H4 (cell line): ENCODE data around the genes CLDN16 and UTS2B.

DNA sequence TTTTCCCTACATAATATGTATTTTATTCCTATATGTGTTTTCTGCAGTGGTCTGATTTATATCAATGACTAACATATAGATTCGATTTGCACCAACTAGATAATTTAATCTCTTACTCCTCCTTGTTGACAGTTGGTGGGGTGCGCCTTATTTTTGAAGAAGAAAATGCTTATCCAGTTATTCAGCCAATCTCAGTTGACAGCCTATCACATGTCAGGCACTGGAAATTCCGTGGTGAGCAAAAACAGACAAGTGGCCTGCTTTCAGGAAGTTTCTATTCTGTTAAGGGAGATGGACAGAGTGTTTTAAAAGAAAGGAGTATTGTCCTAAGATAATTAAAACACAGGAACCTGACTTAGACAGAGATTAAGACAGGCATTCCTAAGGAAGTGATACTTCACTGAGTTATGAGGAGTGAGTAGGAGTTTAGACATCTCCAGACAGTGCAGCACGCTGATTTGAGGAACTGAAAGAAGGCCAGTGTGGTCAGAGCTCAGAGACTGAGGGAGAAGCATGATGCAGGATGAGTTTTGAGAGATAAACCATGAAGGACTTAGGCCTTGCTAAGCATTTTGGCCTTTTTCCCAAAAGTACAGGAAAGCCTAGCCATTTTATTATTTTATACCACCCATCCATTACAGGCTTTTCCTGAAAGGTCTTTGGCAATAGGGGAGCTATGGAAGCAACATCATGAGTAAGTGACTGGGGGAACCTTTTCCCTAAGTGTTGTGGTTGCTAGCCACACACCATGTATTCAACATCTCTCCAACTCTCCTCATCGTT, 375.8 kb upstream of the TPRG1 start:
- RAMPAGE, long total RNA = no peak

GRCh38 chr3:189160478-189161041, 11.2 kb upstream of the TPRG1 start:
- RAMPAGE, long total RNA = no peak

DNA sequence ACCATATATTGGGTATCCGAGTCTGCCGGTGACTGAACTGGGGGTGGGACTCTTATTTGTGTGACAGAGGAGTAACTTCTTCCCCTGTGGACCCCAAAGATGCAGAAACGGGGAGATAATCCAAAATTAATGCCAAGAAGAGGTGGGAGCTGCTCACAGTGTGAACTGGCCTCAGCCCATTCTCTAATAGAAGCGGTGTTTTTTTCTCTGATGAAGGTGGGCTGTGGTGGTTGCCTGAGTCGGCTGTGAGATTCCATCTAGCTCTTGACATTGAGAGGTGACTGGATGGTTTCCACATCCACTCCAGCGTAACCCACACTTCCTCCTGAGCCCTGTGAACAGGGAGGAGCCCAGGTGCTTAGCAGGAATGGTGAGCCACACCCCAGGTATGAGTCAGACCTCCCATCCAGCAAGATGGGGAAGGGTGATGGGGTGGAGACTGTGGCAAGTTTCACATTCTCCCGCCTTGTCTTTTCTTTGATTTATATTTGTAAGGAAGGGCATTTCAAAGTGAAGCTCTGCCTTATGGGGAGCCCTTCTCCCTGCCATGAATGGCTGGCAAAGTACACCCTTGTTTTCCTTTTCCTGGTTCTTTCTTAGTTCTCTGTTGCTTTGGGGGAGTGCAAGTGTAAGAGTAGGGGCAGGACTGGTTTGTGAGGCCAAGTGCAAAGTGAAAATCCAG, 4.8 kb upstream of the TPRG1 start:
- RAMPAGE, long total RNA = no peak

DNA sequence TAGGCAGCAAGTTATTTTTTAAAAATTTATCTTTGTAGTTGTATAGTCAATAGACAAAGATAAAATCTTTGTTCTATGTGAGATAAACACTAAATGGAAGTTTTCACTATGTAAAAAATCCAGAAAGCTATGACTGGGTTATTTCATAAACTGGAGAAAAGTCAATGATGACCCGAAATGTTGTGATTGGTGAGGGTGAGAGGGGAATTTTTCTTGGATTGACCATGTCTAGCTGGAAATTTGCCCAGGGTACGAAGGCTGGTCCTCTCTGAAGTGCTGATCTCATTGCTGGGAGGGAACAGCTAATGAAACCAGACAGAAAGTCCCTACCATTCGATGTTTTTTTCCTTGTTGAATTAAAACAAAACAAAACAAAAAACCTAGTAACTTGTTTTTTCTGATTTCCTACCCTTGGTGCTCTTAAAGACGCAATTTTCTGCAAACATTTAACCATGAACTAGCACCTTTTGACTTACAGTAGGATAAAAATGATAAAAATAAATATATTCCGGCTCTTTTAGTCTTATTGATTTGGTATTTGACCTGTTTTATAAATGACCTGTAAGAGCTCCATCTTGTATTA, 14.4 kb downstream of the TPRG1 start:
- RAMPAGE, long total RNA = no peak

DNA sequence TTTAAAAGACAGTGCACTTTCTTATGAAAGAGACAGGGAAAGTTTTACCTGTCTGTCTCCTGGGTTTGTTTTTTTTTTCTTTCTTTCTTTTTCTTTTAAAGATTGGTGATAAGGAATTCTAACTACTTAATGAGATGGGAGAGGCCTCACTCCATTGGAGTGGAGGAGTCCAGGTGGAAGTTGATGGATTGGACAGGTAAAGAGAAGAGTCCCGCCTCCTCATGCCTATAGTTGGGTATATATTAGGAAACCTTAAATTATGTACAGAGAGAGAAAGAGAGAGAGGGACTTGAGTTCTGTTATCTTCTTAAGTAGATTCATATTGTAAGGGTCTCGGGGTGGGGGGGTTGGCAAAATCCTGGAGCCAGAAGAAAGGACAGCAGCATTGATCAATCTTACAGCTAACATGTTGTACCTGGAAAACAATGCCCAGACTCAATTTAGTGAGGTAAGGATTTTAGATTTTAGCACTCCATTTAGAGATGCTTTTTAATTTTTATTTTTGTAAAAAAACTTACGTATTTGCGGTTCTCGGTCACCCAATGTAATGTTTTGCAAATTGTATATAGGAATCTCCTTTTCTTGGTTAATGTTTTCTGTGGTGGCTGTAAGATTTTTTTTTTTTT, 158.3 kb downstream of the TP63 start:
- RAMPAGE, long total RNA = no peak

DNA sequence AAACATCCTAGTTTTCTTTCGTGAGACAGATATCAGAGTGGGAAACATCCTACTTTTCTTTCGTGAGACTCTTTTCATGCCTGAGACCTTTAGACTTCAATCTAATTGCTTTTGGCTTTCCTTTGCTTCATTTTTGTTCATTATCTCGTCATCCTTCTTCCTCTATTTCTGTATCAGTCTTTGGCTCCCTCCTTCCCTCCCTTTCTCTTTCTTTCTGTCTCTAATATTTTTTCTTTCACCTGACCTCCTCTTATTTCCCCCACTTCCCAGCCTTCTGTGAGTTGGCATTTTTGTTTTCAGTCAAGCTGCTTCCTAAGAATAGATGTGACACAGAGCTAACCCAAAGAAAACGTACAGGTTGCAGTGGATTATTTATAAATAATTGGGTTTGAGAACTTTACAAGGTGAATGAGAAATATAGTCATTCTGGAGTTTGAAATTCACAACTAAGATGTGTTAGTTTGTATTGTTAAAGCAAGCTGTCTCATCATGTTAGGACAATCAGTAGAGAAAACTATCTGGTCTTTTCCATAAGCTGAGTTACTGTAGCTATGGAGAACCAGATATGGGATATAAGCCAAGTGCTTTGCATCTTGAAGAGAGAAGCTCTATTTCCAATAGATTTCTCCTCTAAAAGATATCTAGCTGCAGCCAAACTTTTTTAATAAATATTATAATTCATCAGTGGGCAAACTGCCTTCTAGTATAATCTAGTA, 11.4 kb downstream of the P3H2 start:
- RAMPAGE, long total RNA = no peak

- RAMPAGE, long total RNA = no peak
Measured at GRCh38 chr3:190305402-190306103, 16.7 kb downstream of the CLDN1 start.

- RAMPAGE, long total RNA = no peak
Measured at GRCh38 chr3:190386057-190386273, 2.0 kb upstream of the CLDN16 start.

GRCh38 chr3:190386274-190386960, 1.5 kb upstream of the CLDN16 start:
- RAMPAGE, long total RNA = no peak

- RAMPAGE, long total RNA = no peak
Measured at GRCh38 chr3:190387793-190388176, at the start of gene CLDN16. Gene CLDN16, plus strand, starts transcription at chr3:190388163.

DNA sequence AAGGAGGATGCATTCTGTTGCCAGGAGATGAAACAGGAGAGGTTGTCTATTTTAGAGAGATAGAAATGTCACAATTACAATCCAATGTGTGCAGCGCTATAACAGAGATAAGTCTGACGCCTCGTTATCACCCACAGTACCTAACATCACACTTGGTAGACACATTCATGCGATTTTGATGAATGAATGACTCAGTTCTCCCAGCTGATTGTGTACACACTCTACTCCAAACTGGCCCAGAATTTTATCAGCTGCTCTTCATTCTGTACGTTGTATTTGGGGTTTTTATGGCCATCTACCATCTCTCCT, 576 bp upstream of the CCDC50 start:
- RAMPAGE, long total RNA = no peak

- RAMPAGE, long total RNA = no peak
Measured at GRCh38 chr3:191330309-191331018, at the start of gene UTS2B. Gene UTS2B, minus strand, starts transcription at chr3:191330526.

DNA sequence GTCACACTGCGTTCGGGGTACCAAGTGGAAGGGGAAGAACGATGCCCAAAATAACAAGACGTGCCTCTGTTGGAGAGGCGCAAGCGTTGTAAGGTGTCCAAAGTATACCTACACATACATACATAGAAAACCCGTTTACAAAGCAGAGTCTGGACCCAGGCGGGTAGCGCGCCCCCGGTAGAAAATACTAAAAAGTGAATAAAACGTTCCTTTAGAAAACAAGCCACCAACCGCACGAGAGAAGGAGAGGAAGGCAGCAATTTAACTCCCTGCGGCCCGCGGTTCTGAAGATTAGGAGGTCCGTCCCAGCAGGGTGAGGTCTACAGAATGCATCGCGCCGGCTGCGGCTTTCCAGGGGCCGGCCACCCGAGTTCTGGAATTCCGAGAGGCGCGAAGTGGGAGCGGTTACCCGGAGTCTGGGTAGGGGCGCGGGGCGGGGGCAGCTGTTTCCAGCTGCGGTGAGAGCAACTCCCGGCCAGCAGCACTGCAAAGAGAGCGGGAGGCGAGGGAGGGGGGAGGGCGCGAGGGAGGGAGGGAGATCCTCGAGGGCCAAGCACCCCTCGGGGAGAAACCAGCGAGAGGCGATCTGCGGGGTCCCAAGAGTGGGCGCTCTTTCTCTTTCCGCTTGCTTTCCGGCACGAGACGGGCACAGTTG, 318.6 kb downstream of the FGF12 start:
- RAMPAGE, long total RNA = no peak

DNA sequence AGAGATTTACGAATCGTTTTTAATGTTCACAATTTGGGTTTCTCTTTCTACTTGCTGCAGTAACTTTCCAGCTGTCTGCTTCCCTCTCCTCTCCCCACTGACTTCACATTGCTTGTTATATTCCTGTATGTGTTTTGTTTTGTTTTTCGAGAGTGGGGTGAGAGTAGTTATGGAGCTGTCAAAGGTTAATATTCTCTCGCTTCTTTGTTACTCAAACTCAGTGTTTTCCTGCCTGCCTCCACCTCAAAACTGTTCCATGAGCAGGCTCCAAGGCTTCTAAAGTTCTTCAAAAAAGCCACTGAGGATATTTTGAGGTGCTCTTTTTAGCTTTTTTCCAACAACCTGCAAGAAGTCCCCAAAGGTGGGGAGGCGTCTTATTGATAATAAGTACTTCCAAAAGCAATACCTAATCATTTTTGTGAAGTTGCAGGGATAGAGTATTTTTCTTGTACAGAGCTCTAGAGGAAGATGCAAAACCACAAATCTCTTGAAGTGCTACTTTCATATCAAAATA, 592 bp upstream of the FGF12 start:
- RAMPAGE, long total RNA = no peak

GRCh38 chr3:192867631-192868433, 49.8 kb downstream of the MB21D2 start:
- RAMPAGE, long total RNA = no peak

DNA sequence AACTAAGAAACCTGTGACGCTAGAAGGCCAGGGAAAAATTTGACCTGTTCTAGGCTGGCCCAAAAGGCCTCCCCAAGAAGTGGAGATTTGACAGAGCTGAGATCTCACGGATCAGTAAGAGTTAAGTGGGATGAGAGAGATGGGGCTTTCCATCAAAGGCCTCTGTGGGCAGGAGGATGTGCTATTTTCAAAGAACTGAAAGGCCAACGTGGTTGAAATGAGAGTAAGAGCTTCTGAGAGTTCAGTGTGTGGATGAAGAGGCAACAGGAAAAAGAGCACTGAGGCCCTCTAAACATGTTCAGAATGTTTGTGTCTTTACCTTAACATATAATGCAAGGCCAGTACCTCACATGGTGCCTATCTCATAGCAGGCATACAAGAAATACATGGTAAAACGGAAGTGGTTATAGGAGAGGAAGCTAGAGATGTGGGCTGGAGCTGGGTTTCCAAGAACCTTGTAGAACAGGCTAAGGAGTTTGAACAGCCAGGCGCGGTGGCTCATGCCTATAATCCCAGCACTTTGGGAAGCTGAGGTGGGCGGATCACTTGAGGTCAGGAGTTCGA, 18.8 kb downstream of the MB21D2 start:
- RAMPAGE, long total RNA = no peak

GRCh38 chr3:192916737-192917357, 809 bp downstream of the MB21D2 start:
- RAMPAGE, long total RNA = no peak

- RAMPAGE, long total RNA = no peak
Measured at GRCh38 chr3:192957471-192958178, 40.0 kb upstream of the MB21D2 start.

- RAMPAGE, long total RNA = no peak
Measured at GRCh38 chr3:193411516-193412019, 33.0 kb upstream of the ATP13A5 start.

DNA sequence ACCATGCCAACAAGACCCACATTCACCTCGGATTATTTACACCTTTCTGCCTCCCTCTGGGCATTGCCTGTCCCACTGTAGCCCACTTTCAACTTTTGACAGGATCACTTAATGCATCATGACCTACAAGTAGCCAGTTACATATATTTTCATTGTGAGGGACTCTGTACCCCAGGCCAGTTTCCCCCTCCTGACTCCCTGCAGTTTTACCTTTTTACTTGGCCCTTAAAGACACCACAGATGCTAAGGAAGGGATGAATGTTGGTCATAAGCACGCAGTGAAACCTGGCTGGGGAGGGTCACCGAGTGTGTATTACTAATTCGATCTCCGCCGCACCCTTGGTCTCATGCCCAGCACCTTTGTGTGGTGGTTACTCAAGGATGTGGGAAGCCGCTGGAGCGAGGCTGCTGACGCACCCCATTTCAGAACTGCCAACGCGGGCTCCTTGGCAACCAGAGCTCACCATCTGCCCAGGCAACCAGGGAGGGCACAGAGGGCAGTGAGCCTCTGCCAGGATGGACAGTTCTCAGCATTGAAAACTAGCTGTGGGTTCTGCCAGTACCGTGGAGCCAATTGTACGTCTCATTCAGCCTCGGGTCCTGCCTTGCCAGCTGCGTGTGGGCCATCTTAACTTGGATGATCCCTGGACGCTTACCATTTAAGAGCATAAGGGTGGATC, 238.4 kb downstream of the OPA1 start:
- RAMPAGE, long total RNA = no peak